ENCODE measurements around a stretch of chr2.

DNA sequence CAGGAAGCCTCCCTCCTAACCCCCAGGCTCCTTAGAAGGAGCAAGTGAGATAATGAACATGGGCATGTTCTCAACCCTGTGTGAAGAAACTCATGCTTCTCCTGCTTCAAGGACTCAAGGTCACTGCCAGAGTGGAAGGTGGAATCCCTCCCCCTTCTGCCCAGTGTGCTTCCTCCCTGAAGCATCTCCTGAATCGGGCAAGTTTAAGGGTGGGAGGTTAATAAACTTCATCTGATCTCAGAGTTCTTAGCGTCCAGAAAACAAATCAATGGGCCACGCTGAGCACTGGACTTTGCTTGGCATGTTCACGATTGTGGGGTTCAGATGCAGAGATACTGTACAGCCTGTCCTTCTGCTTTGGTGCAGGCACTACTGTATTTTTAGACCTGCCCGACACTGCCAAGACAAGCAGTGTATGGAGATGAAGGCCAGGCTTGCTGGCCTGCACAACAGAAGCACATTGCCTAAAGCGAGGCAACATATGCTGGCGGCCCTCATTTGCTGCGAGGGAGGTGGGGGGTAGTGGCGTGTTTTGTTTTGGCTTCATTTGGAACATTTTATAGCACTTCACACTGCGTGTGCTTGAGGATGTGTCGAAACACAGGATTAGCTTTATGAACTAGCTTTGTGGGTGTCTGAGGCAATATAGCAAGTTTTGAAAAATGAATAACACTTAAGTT is 26.9 kb downstream of the TMEM182 start:
- PRO-cap, 3 experiments, result no peak in any of the 3 experiments
- RAMPAGE, long total RNA, 4 experiments, result no peak in any of the 4 experiments
- RRBS, result no CpG with 5 or more reads among the region's 11 CpGs

DNA sequence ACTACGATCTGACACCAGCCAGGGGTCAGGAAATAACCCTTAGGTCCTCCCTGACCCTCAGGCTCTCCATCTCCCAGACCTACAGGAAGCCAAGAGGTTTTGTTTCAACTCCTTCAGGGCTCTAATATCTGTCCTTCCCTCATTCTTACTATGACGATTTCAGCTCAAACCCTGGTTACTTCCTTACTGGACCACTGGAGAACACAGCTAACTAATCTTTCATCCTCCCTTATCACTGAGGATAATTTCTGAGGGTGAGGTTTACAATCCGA is 322.0 kb upstream of the POU3F3 start:
- PRO-cap, 3 experiments, result no peak in any of the 3 experiments
- RAMPAGE, long total RNA, 4 experiments, result no peak in any of the 4 experiments
- RRBS, result no CpG with 5 or more reads among the region's 3 CpGs

DNA sequence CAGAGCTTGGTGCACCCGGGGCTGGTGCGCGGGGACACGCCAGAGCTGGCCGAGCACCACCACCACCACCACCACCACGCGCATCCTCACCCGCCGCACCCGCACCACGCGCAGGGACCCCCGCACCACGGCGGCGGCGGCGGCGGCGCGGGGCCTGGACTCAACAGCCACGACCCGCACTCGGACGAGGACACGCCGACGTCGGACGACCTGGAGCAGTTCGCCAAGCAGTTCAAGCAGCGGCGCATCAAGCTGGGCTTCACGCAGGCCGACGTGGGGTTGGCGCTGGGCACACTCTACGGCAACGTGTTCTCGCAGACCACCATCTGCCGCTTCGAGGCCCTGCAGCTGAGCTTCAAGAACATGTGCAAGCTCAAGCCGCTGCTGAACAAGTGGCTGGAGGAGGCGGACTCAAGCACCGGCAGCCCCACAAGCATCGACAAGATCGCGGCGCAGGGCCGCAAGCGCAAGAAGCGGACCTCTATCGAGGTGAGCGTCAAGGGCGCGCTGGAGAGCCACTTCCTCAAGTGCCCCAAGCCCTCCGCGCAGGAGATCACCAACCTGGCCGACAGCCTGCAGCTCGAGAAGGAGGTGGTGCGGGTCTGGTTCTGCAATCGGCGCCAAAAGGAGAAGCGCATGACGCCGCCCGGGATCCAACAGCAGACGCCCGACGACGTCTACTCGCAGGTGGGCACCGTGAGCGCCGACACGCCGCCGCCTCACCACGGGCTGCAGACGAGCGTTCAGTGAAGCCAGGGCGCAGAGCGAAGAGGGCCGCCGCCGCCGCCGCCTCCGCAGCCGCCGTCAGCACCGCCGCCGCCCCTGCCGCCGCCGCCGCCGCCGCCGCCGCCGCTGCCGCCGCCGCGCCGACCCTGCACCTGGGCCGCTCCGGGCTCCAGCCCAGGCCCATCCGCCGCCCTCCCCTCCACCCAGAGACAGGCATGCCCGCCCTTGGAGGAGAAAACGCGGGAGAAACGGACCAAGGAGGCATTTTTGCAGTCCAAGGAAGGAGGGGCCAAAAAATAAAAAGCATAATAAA is 2.7 kb downstream of the POU3F3 start:
- PRO-cap, 3 experiments, result no peak in any of the 3 experiments
- RAMPAGE, long total RNA, 4 experiments, result no peak in any of the 4 experiments
- RRBS, result 5% methylated on average over 1 of the region's 116 CpGs

DNA sequence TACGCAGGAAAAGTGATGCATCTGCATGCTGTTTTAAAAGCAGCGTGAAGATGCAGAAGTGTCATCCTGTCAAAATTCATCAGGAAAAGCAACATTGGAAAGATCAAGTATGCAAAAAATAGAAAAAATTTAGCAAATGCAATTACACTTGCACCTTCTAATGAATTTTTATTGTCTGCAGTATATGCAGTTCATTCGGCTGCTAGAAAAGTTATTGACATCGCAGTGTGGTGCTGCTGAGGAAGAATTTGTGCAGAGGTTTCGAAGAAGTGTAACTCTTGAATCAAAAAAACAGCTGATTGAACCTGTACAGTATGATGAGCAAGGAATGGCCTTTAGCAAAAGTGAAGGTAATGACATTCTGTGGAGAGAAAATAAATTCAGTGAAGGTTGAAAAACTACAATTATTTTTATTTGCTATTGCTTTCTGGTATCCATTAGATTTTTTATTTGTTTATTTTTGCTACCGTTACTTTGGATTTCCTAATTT is 54.4 kb downstream of the MRPS9 start:
- PRO-cap, 3 experiments, result no peak in any of the 3 experiments
- RAMPAGE, long total RNA, 4 experiments, result start-site peak on the plus strand in 2 of 4 experiments, centred at positions 291 to 328 of the sequence, 37 to 112 reads per replicate
- RRBS, result no CpG with 5 or more reads among the region's 6 CpGs

DNA sequence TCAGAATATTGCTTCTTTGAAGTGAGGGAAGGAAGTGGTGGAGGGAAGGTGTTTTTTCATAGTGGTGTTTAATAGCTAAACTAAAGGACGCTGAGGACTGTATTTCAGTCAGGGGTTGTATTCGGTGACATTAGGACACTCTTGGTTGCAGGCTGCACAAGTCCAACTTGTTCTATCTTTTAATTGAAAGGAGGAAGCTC is 69.9 kb downstream of the MRPS9 start:
- PRO-cap, 3 experiments, result peak in 1 of 3 experiments; most common minus-strand start position 57 of the sequence (in 1)
- RAMPAGE, long total RNA, 4 experiments, result no peak in any of the 4 experiments
- RRBS, result no CpG with 5 or more reads among the region's 2 CpGs

DNA sequence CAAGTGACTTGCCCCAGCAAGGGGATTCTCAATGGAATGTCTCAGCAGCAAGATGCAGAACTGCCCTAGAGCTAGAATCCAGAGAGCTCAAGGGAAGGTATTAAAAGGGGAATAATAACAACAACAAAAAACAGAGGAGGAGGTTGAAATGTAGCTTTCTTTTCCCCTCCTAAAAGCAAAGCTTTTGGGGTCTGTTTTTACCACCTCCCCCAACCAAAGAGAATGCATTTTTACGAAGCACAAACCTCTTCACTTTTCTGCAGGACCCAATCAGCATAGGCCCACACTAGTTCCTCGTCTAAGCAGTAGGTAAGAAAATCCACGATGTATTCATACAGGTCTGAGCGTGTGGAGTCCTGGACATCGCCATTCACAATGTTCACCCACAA is 33.8 kb downstream of the GPR45 start:
- PRO-cap, 3 experiments, result no peak in any of the 3 experiments
- RAMPAGE, long total RNA, 4 experiments, result no peak in any of the 4 experiments
- RRBS, result no CpG with 5 or more reads among the region's 5 CpGs

- PRO-cap, 3 experiments, result peak in 3 of 3 experiments; most common plus-strand start chr2:105373753 (in 3); most common minus-strand start chr2:105373479 (in 1)
- RAMPAGE, long total RNA, 4 experiments, result no peak in any of the 4 experiments
- RRBS, result 88% methylated on average over 2 of the region's 25 CpGs
Measured at GRCh38 chr2:105373107-105374428, 25.3 kb downstream of the FHL2 start.

GRCh38 chr2:105394738-105395713 is 3.8 kb downstream of the FHL2 start:
- PRO-cap, 3 experiments, result peak in 1 of 3 experiments; most common plus-strand start chr2:105395118 (in 1)
- RAMPAGE, long total RNA, 4 experiments, result no peak in any of the 4 experiments
- RRBS, result no CpG with 5 or more reads among the region's 12 CpGs

GRCh38 chr2:105410445-105411008 is 11.7 kb upstream of the FHL2 start:
- PRO-cap, 3 experiments, result no peak in any of the 3 experiments
- RAMPAGE, long total RNA, 4 experiments, result no peak in any of the 4 experiments
- RRBS, result no CpG with 5 or more reads among the region's 6 CpGs

GRCh38 chr2:105425270-105426177 is 26.7 kb upstream of the FHL2 start:
- PRO-cap, 3 experiments, result peak in 3 of 3 experiments; most common plus-strand start chr2:105425885 (in 3); most common minus-strand start chr2:105425669 (in 2)
- RAMPAGE, long total RNA, 4 experiments, result no peak in any of the 4 experiments
- RRBS, result no CpG with 5 or more reads among the region's 17 CpGs

- PRO-cap, 3 experiments, result peak in 3 of 3 experiments; most common plus-strand start chr2:105433019 (in 2); most common minus-strand start chr2:105432868 (in 1)
- RAMPAGE, long total RNA, 4 experiments, result no peak in any of the 4 experiments
- RRBS, result no CpG with 5 or more reads among the region's 8 CpGs
Measured at GRCh38 chr2:105432492-105433247, 33.8 kb upstream of the FHL2 start.

DNA sequence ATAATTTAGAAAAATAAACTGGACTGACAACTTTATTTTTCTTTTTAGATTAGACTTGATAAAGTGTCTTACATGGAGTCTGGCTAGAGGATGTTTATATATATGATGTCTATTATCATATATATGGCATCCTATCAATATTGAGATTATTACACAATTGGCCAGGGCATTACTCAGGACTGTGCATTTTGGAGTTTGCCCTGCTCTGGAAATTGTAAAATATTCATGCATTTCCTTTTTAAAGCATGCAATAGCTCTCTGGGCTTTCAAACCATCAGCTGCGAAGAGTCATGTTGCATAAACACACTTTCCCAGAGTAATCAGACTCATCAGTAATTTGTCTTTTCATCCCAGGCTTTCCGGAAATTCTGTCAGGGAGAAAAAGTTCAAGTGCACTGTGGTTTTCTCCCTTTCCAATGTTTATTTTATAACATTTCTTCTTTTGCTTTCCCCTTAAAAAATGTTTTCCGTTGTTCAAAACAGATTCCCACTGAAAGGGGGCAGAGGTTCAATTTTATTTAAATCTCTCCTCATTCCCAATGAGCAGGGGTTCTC is 38.8 kb upstream of the FHL2 start:
- PRO-cap, 3 experiments, result peak in 1 of 3 experiments; most common plus-strand start position 261 of the sequence (in 1); most common minus-strand start position 214 of the sequence (in 1)
- RAMPAGE, long total RNA, 4 experiments, result no peak in any of the 4 experiments
- RRBS, result no CpG with 5 or more reads among the region's 3 CpGs

DNA sequence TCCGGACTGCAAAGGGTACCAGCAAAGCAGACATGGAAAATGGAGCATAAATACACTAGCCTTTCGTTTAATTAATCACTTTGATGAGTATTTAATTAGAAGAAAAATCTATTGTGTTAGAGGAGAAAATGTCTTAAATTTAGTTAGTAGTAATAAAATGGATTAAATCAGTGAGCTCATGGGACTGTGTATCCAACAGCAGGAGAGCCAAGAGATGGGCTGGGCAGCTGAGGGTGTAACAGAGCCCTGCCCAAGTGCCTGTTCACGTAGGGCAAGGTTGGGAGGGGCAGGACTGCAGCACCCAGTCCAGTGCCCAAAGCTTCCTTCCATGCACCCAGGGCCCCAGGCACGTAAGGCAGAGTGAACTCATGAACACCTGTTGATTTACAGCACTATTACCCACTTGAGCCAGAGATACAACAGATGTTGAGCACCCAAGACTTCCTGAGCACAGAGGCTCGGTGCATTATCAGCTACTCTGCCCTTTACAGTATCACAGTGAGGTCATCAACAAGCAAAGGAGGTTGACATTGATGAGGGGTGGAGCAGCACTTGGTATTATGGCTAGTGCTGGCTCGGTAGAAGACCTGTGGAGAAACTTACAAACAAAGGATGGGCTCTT is 50.2 kb upstream of the FHL2 start:
- PRO-cap, 3 experiments, result no peak in any of the 3 experiments
- RAMPAGE, long total RNA, 4 experiments, result no peak in any of the 4 experiments
- RRBS, result no CpG with 5 or more reads among the region's 6 CpGs

GRCh38 chr2:105487517-105488181 is 88.8 kb upstream of the FHL2 start:
- PRO-cap, 3 experiments, result no peak in any of the 3 experiments
- RAMPAGE, long total RNA, 4 experiments, result no peak in any of the 4 experiments
- RRBS, result no CpG with 5 or more reads among the region's 16 CpGs

DNA sequence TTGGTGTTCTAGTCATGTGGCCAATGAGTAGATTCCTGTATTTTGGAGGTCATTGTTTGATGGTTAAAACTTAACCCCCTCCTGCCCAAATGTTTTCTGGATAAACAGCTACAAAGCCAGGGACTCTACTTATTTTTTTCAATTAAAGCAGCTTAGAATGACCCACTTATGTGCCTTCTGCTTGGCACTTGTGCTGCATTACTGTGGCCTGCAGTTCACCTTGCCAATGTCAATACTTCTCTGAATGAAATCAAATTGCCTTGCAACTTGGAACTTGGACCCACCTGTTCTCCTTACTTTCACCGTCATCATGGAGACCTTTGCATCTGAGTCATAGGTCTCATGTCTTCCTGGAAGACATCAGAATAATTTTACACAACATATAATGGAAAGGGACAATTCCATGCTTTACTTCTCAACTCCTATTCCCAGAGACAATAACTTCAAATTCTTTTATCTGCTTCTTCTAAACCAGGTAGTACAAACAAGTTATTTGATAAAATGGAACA is 92.1 kb upstream of the FHL2 start:
- PRO-cap, 3 experiments, result no peak in any of the 3 experiments
- RAMPAGE, long total RNA, 4 experiments, result no peak in any of the 4 experiments
- RRBS, result no CpG with 5 or more reads among the region's 1 CpG

GRCh38 chr2:105615157-105615646 is 129.5 kb upstream of the NCK2 start:
- PRO-cap, 3 experiments, result no peak in any of the 3 experiments
- RAMPAGE, long total RNA, 4 experiments, result no peak in any of the 4 experiments
- RRBS, result 3% methylated on average over 2 of the region's 10 CpGs

DNA sequence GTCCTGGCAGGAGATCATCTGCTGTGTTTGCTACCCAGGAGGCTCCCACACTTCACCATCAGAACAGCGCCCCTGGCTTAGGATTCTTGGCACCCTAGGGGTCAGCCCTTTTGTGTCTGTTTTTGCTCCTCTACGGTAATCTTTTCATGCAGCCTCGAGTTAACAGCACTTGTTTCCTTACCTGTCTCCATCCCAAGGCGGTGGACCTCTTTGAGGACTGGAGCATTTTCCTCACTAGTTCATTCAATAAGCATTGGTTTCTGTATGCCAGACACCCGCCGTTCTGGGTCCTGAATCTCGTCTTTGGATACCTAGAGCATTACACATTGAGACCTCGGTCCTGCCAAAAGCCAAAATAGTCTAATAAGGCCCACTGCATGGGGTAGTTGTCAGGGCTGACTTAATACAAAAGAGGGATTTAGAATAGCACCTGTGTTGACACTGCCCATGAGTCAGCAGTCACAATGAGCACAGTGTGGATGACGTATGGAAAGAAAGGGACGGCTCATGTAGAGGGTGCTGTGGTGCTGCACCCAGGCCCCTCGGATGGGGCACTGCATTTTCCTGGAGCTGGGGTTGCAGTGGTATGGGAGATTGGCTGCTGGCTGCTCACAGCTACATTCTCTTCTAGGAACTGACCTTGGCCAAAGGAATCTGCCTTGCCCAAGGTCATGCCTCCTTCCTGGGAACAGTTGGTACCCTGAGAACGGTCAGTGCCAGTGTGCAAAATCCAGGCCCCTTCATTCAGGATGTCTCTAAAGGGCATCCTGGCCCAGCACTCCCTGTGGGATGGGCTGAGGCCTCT is 127.0 kb upstream of the NCK2 start:
- PRO-cap, 3 experiments, result no peak in any of the 3 experiments
- RAMPAGE, long total RNA, 4 experiments, result no peak in any of the 4 experiments
- RRBS, result no CpG with 5 or more reads among the region's 12 CpGs

DNA sequence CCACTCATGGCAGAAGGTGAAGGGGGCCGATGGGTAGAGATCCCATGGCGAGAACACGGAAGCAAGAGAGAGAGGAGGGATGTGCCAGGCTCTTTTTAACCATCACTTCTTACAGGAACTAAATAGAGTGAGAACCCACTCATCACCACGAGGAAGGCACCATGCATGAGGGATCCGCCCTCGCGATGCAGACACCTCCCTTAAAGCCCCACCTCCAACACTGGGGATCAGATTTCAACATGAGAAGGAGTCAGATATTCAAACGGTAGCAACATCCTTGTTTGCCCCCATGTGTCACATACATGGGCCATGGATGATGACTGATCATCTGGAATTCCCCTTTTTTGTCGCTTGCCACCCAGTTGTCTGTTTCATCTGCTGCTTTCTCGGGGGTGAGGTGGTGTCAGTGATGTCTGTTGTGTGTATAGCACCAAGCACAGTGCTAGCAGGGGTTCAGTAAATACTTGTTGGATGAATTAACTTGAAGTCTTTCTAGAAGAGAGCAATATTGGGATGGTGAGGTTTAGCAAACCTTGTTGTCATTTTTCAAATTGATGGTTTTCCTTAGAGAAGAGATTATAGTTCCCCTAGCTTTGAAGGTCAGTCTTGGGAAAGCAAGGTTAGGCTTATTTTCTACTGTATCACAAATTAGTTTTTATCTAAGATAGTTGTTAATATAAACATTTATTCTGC is 57.9 kb downstream of the NCK2 start:
- PRO-cap, 3 experiments, result no peak in any of the 3 experiments
- RAMPAGE, long total RNA, 4 experiments, result no peak in any of the 4 experiments
- RRBS, result no CpG with 5 or more reads among the region's 10 CpGs

DNA sequence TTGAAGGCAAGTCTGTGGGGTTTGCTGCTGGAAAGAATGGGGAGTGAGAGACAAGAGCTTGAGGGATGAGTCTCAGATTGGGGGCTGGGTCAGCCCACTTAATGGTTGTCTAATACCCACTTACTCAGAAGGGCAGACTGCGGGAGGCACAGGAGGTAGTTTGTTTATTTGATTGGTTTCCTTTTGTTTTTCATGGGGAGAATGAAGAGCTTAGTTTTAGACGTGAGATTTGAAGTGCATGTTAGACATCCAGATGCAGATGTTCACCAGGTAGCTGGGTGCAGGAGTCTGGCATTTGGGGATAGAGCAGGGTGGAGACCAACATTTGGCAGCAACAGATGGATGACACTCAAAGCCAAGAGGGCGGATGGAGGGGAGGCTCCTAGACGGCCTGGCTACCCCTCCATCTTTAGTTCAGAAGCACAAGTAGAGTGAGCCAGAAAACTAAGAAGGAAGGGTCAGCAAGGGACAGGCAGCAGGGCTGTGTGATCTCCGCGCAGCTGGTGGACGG is 94.8 kb downstream of the NCK2 start:
- PRO-cap, 3 experiments, result no peak in any of the 3 experiments
- RAMPAGE, long total RNA, 4 experiments, result no peak in any of the 4 experiments
- RRBS, result no CpG with 5 or more reads among the region's 7 CpGs

- PRO-cap, 3 experiments, result no peak in any of the 3 experiments
- RAMPAGE, long total RNA, 4 experiments, result no peak in any of the 4 experiments
- RRBS, result no CpG with 5 or more reads among the region's 6 CpGs
Measured at GRCh38 chr2:105861157-105861541, 116.4 kb downstream of the NCK2 start.